Neural crest cell (in vitro differentiated cells): ENCODE measurements around the gene THBS2.

GRCh38 chr6:168270761-168271401 lies 48.7 kb downstream of the DACT2 start:
- PRO-cap = no peak

GRCh38 chr6:168314682-168315023 lies 4.9 kb downstream of the DACT2 start:
- PRO-cap = no peak

DNA sequence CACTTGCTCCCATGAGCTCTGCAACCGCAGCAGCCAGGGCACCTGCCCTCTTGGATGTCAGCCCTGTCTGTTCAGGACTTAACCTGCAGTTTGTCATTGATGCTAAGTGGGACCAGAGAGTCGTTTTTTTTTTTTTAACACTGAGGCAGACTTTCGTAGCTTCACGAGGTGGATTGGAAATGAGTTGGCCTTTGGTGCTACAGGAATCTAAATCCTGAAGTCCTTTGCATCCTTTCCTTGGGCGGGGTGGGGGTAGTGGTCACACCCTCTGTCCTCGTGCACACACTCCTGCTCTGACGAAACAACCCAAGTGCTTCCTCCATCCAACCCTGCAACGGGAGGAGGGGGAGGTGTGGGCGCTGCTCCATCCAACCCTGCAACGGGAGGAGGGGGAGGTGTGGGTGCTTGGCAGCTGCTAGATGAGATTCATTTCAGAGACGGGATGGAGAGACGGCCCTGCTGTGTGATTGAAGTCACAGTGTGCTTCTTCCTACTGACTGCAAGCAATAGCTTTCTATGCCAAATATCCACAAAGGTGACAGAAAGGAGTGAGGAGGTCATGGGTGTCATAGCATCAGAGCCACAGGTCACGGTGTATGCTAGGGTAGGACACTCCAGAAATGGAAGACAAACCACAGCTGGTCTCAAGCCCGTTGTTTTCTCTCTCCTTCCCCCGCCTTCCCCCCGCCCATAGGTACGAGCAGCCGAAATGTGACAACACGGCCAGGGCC lies 166.6 kb downstream of the SMOC2 start:
- PRO-cap = bidirectional peak, plus-strand start at position 430 of the sequence, minus-strand start at position 295 of the sequence

DNA sequence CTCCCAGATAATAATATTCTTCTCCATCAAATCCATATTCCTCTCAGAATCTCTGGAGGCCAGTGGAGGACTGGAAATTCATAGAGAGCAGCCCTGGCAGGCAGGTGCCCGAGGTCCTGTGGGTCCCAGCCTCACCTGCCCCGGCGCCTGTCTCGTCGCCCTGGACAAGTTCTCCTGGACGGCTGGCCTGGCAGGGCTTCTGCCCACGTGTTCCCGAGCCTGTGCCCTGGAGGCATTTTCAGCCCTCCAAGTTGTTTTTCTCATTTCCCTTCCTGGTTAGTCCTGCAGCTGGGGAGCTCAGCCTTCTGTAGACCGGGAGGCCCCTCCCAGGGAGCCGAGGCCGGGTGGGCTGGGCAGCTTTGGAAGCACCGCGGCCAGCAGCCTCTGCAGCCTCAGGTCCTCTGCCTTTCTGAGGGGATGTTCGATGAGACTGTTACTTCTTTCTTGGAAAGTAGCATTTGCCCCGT lies 207.2 kb downstream of the SMOC2 start:
- PRO-cap = no peak

GRCh38 chr6:168875021-168875484 lies 378.6 kb downstream of the THBS2 start:
- PRO-cap = no peak

DNA sequence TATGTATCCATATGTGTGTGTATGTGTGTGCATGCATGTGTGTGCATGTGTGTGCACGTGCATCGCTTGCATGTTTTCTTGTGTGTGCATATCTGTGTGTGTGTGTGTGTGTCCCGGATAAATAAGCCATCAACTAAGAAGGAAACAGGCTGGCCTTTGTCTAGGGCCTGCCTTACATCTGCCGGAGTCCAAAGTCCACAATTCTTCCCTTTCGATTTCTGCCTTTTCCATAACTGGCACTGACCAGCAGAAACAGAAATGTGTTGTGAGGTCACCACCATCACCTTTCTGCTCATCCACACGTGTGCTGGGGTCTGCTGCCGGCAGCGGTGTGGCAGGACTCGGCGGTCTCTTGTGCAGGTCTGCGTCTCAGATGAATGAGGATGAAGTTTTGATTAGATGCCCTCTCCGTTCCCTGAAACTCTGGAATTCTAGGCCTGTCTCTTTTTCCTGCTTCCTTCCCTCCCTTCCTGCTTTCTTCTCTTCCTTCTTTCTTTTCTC lies 358.0 kb downstream of the THBS2 start:
- PRO-cap = no peak

GRCh38 chr6:169071021-169071220 lies 182.7 kb downstream of the THBS2 start:
- PRO-cap = no peak

- PRO-cap = no peak
Measured at GRCh38 chr6:169157955-169158535, 95.6 kb downstream of the THBS2 start.

GRCh38 chr6:169253638-169254316 lies at the start of gene THBS2:
TSS of gene THBS2 (minus strand) at chr6:169253846.
- PRO-cap = unidirectional peak, minus-strand start at chr6:169253846

- PRO-cap = no peak
Measured at GRCh38 chr6:169386300-169387326, 133.0 kb upstream of the THBS2 start.

DNA sequence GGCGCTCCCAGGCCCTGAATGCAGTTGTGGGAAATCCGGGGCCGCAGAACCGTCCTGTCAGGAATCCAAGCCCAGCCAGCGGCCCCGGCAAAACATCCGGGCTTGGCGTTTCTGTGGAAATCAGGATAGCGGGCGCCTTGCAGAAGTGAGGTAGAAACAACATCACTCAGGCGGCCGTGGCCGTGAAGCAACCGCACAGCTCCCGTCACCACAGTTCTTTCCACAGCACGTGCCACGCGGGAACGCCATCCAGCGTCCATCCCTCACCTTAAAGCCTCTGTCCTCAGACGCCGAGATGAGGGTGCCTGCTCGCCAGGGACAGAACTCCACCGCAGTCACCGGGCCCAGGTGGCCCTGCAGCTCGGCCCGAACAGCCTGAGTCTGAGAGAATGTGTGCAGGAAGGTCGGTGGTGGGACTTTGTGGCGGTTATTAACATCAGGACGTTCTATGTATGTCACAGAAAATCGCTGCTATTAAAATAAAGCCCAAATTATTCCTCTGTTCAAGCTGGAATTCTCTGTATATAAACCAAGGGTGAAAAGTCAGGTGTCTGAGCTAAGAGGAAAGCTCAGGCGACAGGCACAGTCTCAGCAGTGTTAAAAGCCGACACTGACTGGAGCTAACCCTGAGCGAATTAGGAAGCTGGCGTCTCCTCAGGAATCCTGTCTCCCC lies 34.0 kb downstream of the WDR27 start:
- PRO-cap = no peak

- PRO-cap = no peak
Measured at GRCh38 chr6:169669835-169670316, 32.0 kb downstream of the WDR27 start.

DNA sequence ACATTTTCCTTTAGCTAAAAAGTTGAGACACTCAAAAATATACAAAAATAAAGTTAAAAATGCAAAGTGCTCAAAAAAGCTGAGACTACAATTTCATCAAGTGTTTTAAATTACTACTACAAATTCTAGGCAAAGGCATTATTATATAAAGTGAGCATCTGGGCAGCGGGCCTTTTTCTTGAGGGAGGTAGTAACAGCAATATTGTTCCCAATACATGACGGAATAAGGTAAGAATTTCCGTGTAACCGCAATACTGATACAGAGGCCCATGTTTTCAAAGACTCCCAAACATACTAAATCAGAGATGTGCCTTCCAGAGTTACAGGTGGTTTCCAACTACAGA lies 1.9 kb downstream of the PHF10 start:
- PRO-cap = no peak

DNA sequence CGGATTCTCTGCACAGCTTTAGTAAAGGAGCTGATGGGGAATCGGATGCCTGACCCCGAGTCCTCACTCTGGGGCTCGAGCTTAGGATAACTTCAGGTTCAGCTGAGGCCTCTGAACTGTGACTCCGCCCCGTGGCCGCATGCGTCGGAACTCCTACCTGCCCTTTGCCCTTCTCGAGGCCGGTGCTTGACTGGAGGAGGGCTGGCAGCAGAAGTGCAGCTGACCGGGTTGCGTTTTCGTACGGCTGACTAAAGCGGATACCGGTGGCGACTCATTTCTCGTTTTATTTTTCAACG lies 38.4 kb downstream of the ERMARD start:
- PRO-cap = no peak

- PRO-cap = bidirectional peak, plus-strand start at chr6:169962024, minus-strand start at chr6:169961664; unidirectional peak, plus-strand start at chr6:169962217
Measured at GRCh38 chr6:169961541-169962490, 210.4 kb downstream of the ERMARD start.

DNA sequence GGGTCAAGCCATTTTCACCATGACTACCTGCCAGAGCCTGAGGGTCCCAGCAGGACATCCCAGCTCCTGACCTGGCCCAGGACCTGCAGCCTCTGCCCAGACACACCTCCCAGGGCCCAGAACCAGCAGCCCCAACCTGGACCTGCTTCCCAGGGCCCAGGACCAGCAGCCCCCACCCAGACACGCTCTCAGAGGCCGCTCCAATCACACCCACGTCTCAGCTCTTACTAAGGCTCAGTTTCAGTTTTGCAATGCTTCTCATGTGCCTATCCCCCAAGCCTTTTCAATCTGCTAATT lies 253.4 kb downstream of the DLL1 start:
- PRO-cap = no peak

- PRO-cap = no peak
Measured at GRCh38 chr6:170049543-170050368, 241.1 kb downstream of the DLL1 start.

DNA sequence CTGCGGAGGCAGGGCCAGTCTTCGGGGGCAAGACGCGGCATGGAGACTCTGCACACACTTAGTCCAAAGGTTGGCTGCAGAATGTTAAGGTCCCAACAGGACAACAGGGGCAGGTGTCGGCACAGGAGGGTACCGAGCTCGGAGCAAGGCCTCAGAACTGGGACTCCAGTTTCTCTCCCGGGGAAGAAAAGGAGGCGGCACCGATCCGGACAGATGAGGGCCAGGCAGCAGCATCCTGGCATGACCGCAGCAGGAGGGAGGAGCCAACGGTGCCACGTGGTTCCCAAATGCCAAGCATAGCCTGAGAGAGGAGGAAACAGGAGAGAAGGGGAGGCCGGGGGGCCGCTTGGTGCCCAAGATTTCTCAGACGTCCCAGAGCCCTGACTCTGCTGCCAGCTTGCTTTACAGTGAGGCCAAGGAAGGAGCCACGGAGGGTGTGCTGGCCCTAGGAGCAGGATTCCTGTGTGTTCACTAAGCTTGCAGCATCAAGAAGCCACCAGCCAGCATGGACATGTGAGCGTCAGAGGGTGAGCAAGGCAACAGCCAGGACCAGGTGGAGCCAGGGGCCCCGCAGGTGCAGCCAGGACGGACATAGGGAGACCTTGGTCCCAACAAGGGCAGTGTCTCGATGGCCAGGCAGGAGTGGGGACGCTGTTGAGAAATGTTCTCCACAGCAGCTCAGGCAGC lies 143.9 kb downstream of the DLL1 start:
- PRO-cap = no peak

DNA sequence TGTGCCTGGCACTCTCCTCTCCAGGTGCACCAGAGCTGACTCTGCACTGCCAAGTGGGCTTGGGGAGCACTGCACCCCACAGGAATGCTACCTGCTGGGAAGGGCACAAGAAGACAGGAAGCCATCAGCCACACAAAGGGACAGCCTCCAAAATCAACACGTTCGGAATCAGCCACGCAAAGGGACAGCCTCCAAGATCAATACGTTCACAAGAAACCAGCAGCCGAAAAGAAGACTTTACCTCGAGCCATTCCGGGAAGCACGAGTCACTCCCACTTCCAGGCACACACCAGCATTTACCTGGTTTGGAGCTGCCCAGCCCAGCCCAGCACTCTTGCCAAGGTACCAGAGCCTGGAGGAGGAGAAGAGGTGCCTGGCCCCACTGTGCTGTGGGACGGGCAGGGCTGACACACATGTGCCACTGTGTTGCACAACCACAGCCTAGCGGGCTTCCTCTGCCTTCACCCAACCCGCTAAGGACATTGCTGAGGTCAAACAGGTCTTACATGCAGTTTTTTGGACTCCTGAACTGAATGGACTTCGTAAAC lies 65.7 kb downstream of the DLL1 start:
- PRO-cap = no peak

GRCh38 chr6:170295316-170295544 lies 4.4 kb upstream of the DLL1 start:
- PRO-cap = no peak